AG04450 (cell line): ENCODE measurements around a stretch of chr7.

DNA sequence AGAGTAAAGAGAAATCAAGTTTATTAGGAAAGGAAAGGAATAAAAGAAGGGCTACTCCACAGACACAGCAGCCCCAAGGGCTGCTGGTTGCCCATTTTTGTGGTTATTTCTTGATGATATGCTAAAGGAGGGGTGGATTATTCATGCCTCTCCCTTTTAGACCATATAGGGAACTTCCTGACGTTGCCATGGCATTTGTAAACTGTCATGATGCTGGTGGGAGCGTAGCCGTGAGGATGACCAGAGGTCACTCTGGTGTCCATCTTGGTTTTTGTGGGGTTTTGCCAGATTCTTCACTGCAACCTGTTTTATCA lies 115.4 kb upstream of the CARD11 start:
- CAGE, long polyA plus RNA, result no peak
- RRBS, result no CpG with 5 or more reads among the region's 3 CpGs

- CAGE, long polyA plus RNA, result no peak
- RRBS, result no CpG with 5 or more reads among the region's 3 CpGs
These were observed 115.8 kb upstream of the CARD11 start for GRCh38 chr7:3159458-3159878.

DNA sequence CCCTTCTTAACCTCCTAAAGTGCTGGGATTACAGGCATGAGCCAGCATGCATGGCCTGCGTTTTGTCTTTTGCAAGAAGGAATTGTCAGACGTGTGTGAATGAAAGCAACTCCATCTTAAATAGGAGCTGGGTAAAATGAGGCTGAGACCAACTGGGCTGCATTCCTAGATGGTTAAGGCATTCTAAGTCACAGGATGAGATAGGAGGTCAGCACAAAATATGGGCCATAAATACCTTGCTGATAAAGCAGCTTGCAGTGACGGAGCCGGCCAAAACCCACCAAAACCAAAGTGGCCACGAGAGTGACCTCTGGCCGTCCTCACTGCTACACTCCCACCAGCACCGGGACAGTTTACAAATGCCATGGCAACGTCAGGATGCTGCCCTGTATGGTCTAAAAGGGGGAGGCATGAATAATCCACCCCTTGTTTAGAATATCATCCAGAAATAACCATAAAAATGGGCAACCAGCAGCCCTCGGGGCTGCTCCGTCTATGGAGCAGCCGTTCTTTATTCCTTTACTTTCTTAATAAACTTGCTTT lies 41.2 kb upstream of the SDK1 start:
- CAGE, long polyA plus RNA, result no peak
- RRBS, result 13% methylated on average over 2 of the region's 11 CpGs

GRCh38 chr7:3436735-3437312 lies 135.8 kb downstream of the SDK1 start:
- CAGE, long polyA plus RNA, result no peak
- RRBS, result no CpG with 5 or more reads among the region's 5 CpGs

- CAGE, long polyA plus RNA, result no peak
- RRBS, result no CpG with 5 or more reads among the region's 4 CpGs
These were observed 441.1 kb downstream of the SDK1 start for GRCh38 chr7:3742164-3742484.

GRCh38 chr7:4694481-4695432 lies 12.7 kb downstream of the FOXK1 start:
- CAGE, long polyA plus RNA, result no peak
- RRBS, result no CpG with 5 or more reads among the region's 18 CpGs

- CAGE, long polyA plus RNA, result no peak
- RRBS, result no CpG with 5 or more reads among the region's 27 CpGs
These were observed 31.3 kb downstream of the FOXK1 start for GRCh38 chr7:4713247-4713873.

DNA sequence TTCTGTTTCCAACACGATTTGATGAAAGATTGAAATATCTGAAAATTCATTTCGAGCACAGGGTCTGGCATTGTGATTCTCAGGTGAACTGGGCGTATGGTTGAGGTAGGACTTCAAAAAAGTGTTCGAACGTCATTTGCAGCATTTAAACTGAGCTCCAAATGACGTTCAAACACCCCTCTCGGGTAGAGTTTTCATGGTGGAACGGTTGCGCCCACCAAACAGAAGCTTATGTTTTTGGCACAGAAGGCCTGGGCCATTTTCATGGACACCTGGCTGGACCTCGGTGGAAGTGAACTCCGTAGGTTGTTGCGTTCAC lies 17.0 kb upstream of the AP5Z1 start:
- CAGE, long polyA plus RNA, result no peak
- RRBS, result no CpG with 5 or more reads among the region's 12 CpGs

GRCh38 chr7:4781128-4781641 lies 5.8 kb downstream of the AP5Z1 start:
- CAGE, long polyA plus RNA, result no peak
- RRBS, result 96% methylated on average over 4 of the region's 25 CpGs

GRCh38 chr7:4783875-4784764 lies 8.7 kb downstream of the AP5Z1 start:
- CAGE, long polyA plus RNA, result no peak
- RRBS, result 81% methylated on average over 12 of the region's 53 CpGs

- CAGE, long polyA plus RNA, result no peak
- RRBS, result 80% methylated on average over 15 of the region's 101 CpGs
These were observed 33.6 kb downstream of the AP5Z1 start for GRCh38 chr7:4808489-4809888.

DNA sequence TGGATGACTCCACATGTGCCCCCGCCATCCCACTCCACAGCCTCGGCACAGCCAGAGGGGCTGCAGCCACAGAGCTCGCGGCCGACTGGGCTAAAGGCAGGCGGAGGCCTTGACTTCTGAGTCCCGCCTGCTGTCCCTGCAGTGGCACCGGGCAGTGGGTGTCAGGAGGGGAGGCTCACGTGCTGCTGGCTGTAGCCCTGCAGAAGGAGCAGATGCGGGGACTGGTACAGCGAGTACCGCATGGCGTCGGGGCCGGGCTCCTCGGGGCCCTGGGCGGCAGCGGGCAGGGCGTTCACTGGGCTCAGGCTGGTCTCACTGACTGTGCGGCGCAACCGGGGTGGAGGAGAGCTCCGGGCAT lies 25.7 kb downstream of the PAPOLB start:
- CAGE, long polyA plus RNA, result no peak
- RRBS, result 92% methylated on average over 9 of the region's 23 CpGs

- CAGE, long polyA plus RNA, result no peak
- RRBS, result no CpG with 5 or more reads among the region's 10 CpGs
These were observed 12.9 kb upstream of the WIPI2 start for GRCh38 chr7:5177073-5177563.

DNA sequence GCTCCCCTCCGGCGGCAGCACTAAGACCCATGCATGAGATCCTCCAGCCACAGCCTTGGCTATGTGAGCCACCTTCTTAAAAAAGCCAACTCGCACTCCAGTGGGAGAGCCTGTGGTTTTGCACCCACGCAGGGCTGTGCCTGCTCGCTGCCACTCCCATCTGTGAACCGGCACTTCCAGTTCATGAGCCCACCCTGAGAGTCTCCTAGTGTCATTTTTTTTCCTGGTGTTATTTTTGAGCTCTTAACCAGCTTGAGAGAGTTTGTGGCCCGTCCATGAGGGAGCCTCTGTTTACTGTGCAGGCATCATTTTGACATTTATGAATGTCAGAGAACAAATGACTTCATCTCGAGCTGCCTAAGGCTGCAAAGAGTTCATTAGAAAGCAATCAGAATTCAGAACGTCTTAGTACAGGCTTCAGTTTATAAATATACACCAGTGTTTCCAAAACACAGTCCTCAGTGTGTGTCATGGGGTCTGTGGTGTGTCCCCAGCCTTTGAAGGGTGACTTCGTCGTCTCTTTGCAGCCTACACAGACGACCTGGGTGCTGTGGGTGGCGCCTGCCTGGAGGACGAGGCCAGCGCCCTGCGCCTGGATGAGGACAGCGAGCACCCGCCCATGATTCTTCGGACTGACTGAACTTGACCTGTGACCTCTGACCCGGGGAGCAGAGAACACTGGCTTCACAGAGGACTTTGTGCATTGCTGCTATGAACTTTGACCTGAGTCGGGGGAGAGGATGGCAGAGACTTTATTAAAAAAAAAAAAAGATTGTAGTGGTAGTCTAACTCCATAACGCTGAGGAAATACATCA lies 40.5 kb downstream of the WIPI2 start:
- CAGE, long polyA plus RNA, result no peak
- RRBS, result no CpG with 5 or more reads among the region's 22 CpGs

DNA sequence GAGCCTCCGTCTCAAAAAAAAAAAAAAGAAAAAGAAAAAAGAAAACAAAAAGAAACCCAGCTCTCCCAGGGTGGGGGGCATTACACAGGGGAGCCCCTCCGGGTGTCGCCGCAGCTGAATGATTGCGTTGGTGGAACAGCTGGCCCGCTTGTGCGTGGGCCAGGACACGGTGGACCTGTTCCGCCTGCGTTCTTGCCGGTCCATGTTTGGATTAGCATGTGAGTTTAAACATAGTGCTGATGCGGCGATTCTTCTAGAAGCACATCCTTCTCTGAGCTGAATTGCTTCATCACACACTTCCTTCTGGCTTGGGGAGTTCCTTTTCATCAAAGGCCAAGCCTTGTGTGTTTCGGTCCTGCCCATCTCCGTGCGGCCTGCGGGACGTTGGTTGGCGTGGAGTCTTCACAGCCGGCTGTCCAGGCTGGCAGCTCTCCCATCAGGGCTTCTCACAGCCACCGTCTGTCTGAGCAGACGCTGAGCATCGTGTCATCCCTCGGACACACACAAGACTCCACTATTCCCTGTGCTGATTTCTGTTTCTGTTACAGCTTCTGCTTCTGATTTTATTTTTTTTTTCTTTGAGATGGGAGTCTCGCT lies 45.4 kb upstream of the SLC29A4 start:
- CAGE, long polyA plus RNA, result no peak
- RRBS, result 15% methylated on average over 8 of the region's 25 CpGs

DNA sequence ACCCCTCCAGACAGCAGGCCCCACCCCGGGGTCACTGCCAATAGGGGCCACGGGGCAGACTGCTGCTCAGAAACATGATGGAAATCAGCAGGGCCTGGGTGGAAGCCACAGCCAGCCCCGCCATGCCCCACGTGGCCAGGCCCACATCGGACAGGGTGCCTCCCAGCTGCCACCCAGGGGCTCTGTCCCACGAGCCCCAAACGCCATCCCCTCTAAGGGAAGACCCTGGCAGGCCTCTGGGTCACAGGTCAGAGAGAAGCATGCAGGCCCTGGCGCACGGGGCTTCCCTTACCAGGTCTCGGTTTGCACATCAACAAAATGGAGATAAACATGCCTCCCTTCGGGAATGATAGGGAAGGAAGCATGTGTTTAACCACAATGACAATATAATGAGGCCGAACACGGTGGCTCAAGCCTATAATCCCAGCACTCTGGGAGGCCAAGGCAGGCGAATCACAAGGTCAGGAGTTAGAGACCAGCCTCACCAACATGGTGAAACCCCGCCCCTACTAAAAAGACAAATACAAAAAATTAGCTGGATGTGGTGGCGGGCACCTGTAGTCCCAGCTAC lies 28.2 kb downstream of the TNRC18 start:
- CAGE, long polyA plus RNA, result no peak
- RRBS, result no CpG with 5 or more reads among the region's 16 CpGs

DNA sequence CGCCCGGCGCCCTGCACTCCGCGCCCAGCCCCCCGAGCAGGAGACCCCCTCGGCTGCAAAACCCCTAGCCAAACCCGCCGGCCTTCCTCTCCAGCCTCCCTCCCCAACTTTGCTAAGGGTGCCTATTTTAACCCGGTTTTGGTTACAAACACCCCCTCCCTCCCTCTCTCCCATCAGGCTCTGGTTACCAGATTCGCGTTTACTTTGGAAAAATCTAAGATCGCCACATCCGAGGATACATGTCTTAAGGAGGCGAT lies 1.1 kb downstream of the TNRC18 start:
- CAGE, long polyA plus RNA, result no peak
- RRBS, result 2% methylated on average over 9 of the region's 15 CpGs

DNA sequence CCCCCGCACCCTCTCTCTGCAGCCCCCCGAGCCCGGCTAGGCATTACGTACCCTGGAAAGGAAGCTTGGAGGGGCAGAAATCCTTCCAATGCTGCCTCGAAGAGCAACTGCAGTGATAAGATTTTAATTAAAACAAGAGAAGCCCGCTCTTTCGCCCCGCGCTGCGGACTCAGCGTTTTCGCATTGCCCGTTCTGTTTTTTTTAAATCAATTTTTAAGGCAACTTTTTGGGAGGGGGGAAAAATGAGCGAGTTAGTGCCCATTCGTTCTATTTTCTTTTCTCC lies 1.5 kb upstream of the TNRC18 start:
- CAGE, long polyA plus RNA, result no peak
- RRBS, result 2% methylated on average over 3 of the region's 15 CpGs

GRCh38 chr7:5428552-5429200 lies 5.0 kb upstream of the TNRC18 start:
- CAGE, long polyA plus RNA, result no peak
- RRBS, result 15% methylated on average over 6 of the region's 38 CpGs

DNA sequence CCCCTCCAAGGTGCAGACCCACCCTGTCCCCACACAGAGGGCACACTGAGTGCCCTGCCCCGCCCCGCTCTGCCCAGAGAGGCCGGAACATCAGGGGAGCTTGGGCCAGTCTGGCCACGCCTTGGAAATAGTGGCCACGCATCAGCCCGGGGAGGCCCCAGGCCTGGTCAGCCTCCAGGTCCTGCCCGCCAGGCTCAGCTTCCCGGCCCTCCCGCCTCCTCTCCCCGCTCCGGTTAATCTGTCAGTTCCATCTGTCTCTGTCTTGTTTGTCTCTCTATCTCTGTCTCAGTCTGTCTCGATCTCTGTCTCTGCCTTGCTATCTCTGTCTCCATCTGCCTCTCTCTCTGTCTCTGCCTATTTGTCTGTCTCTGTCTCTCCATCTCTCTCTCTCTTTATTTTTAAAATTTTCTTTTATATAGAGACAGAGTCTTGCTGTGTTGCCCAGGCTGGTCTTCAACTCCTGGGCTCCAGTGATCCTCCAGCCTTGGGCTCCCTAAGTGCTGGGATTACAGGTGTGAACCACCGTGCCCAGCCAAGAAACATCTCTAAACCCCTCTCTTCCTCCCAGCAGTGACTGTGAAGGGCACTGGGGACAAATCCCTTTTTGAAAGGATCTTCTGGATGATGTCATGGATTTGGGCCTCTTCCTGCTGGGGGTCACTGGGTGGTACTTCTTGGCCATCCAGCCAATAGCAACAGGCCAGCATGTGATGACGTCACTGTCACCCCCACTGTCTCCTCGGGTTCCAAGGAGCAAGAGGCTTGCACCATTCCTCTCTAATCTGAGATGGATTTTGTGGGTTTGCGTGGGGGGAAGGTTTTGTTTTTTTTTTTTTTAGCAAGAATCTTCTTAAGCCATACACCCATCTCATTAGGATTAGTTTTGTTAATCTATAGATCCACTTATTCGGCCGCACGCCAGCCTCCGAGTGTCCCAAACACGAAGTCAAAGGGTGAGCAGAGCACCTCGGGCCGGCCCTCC lies 29.1 kb upstream of the TNRC18 start:
- CAGE, long polyA plus RNA, result no peak
- RRBS, result 80% methylated on average over 6 of the region's 23 CpGs